Measurements from ENCODE around the gene DENND1C.

DNA sequence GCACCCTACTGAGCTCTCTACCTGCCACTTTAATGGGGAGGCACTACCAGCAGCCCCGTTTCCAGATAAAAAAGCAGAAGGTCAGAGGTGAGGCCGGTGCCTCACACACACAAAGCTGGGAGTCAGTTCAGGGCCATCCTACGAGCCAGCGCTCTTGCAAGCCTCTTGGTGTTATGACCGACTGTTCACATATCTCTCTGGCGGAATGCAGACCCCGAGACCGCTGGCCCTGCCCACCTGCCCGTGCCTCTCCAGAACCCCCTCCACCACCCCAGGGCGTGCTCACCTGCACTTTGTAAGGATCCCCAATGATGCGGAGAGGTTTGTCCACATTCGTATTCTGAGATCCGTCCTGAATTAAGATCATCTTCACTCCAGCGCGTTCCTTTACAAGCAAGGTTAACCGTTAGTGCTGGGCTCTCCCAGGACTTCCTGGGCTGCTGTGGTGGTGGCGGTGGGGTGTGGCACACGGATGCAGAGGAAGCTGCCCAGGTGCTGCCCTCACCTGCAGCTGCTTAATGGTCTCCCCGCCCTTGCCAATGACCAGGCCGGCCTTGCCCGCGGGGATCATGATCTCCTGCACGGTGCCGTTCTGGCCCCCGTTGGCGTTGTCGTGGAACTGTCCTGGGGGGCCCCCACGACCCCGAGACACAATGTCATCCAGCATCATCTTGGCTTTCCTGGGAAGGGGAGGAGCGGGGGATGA, 6.3 kb downstream of the KHSRP start:
- RRBS = no CpG with 5 or more reads among the region's 30 CpGs

DNA sequence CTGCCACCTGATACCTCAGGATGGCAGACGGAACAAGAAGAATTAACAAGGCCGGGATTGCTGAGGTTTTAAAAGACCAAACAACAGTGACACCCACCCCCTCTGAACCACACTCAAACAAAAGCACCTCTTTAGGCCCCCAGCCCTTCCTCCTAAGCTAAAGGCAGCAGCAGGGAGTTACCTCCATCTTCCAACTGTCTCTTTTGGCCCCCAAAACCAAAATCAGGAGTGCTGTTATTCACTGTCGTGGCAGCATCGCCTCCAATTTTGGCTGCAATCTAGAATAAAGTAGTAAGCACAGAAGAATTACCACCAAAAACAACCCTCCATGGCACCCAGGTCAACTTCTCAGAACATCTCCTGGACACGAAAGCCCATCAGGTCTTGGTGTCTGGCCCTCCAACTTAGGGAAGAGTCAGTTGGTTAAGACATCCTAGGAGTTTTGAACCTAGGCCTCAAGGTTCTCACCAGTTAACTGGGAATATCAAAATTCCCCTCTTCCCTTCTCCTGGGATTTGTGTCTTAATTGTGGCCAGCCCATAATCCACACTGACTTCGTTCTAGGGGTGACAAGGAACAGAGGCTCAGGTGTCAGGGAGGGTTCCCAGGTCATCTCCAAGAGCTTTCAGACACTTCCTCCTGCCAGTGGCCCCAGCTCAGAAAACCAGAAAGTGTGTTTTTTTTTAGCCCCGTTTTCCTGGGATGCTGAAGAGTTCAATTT, 2.3 kb downstream of the KHSRP start:
- RRBS = no CpG with 5 or more reads among the region's 7 CpGs

DNA sequence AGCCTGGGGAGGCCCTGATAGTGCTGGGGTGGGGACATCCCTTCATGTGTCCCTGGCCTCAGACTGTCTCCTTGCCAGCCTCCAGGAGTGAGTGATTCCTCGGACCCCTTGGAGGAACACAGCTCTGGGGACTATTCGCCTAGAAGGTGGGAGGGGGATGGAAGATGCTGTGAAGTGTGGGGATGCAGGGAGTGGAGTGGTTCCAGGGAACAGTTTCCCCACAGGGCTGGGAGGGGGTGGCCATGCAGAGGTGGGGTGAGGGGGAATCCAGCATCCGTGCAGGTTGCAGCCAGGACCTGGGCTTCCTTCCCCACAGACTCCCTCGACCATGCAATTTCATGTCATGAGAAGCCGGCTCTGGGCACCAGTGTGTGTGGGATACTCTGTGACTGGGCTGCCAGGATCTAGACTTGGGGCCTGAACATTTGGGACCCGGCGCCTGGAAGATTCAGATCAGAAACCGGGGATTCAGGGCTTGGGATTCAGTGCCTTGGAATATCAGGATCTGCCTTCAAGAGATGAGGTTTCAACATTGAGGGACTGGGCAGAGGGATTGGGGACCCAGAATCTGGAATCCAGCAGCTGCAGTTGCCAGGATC, 7.0 kb upstream of the SLC25A41 start:
- RRBS = no CpG with 5 or more reads among the region's 8 CpGs

DNA sequence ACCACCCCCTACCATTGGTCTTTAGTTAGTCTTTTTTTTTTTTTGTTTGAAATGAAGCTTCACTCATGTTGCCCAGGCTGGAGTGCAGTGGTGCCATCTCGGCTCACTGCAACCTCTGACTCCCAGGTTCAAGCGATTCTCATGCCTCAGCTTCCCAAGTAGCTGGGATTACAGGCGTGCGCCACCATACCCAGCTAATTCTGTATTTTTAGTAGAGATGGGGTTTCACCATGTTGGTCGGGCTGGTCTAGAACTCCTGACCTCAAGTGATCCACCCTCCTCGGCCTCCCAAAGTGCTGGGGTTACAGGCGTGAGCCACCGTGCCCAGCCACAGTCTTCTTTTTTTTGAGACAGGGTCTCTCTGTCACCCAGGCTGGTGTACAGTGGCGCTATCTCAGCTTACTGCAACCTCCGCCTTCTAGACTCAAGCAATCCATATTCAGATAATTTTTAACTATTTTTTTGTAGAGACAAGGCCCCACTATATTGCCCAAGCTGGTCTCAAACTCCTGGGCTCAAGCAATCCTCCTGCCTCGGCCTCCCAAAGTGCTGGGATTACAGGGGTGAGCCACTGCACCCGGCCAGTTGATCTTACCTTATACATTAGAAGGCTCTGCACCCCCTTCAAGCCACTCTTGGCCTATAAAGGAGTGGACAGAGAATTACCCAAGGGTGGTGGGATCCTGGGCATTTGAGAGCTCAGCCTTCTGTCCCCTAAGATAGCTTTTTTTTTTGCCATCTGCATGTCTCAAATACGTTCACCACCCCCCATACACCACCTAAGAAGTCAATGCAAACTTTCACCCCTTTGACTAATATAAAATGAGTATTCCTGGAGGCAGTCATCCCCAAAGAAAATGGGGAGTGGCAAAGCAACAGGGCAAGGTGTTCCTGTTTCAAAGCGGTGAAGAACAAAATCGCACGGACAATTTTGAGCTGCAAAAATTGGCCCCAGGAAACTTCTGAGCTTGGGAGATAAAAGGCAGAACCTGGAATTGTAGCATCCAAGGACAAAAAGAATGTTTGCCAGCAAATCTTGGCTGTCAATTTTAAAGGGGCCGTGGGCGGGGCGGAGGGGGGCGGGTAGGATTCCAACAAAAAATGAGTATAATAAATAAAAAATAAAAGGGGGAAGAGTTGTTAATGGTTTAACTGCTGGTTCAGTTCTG, 5.3 kb downstream of the CRB3 start:
- RRBS = no CpG with 5 or more reads among the region's 20 CpGs

DNA sequence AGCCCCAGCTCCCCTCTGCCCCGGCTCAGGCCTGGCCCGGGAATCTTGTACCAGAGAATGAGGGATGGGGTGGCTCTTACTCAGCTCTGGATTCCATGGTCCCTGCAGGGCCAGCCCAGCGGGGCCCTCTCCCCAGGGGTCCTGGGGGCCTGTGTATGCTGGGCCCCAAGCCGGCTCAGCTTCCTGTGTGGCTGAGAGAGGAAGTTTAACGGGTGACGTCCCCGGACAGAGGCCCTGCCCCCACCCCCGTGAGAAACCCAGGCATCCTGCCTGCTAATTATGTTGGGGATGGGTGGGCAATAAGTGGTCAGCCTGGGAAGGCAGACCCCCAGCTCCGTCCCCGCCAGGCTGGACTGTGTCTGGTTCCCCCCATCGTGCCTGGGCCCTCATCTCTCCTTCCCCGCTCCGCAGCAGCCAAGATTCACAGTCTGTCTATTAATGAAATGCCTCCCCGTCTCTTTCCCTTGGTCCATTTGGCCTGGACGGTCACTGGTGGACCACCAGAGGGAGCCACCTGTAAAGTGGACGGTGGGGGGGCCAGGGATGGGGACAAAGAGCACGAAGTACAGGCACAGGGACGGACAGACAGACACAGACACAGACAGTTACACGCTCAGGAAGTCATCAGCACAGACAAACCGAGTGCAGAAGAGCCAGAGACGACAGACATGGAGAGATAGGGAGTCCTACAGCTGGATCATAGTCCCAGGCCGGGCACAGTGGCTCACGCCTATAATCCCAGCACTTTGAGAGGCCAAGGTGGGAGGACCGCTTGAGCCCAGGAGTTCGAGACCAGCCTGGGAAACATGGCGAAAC, at the start of gene DENND1C:
Gene DENND1C (minus strand): TSS at position 189 of the 816 bp plus-strand sequence.
- RRBS = 9% methylated on average over 4 of the region's 26 CpGs

GRCh38 chr19:6516781-6517415, 13.9 kb upstream of the TNFSF9 start:
- RRBS = 0% methylated on average over 4 of the region's 30 CpGs

GRCh38 chr19:6713039-6713764, 7.2 kb downstream of the C3 start:
- RRBS = no CpG with 5 or more reads among the region's 17 CpGs

- RRBS = no CpG with 5 or more reads among the region's 9 CpGs
Measured at GRCh38 chr19:6726055-6726501, 5.6 kb upstream of the C3 start.

- RRBS = no CpG with 5 or more reads among the region's 5 CpGs
Measured at GRCh38 chr19:6890096-6890685, 2.8 kb downstream of the ADGRE1 start.

GRCh38 chr19:7112440-7112881, 43.0 kb downstream of the ZNF557 start:
- RRBS = no CpG with 5 or more reads among the region's 6 CpGs

DNA sequence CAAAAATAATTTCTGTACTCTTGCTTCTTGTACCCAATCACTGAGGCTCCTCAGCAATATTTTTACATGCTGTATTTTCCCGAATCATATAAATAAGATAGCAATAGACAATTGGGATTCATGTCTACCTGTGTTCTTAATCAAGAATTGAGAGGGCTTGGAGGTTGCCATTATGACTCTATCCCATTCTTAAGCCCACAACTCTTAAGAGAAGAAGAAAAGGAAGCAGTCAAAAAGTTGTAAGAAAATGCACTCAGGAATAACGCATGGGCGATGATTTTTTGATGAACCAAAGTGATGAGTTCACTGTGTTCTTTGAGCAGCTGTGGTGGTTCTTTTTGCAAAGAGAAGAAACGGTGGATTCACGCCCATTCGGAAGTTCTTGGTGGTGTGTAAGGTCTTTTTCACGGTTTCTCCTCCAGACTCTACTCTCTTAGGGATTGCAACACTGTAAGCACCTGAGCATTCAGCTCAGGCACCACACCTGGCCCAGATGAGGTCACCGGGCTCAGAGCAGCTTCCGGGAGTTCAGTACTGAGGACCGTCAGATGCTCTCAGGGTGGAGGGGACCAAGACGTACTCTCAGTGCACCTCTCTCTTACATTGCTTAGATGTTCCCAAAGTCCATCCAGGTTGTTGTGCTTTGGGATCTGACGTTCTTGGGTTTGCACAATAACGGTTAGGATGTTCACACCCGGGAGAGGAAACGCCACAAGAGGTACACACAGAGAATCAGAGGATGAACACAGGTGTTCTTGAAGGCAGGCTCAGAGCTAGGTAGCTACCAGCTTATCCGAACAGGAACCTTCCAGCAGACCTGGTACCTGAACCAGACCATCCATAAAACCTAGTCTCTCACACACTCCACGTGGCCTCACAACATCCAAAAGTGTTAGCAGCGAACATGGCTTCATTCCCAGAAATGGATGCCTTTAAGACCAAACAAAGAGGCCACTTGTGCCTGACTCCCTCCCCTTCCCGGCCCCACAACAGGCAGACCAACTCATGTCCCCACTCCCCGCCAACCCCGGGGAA, 45.8 kb downstream of the ZNF557 start:
- RRBS = 58% methylated on average over 3 of the region's 21 CpGs

GRCh38 chr19:7197078-7197713, 97.0 kb downstream of the INSR start:
- RRBS = no CpG with 5 or more reads among the region's 29 CpGs

- RRBS = no CpG with 5 or more reads among the region's 22 CpGs
Measured at GRCh38 chr19:7224180-7224893, 69.9 kb downstream of the INSR start.

- RRBS = no CpG with 5 or more reads among the region's 4 CpGs
Measured at GRCh38 chr19:7395860-7396159, 47.1 kb downstream of the ARHGEF18 start.

DNA sequence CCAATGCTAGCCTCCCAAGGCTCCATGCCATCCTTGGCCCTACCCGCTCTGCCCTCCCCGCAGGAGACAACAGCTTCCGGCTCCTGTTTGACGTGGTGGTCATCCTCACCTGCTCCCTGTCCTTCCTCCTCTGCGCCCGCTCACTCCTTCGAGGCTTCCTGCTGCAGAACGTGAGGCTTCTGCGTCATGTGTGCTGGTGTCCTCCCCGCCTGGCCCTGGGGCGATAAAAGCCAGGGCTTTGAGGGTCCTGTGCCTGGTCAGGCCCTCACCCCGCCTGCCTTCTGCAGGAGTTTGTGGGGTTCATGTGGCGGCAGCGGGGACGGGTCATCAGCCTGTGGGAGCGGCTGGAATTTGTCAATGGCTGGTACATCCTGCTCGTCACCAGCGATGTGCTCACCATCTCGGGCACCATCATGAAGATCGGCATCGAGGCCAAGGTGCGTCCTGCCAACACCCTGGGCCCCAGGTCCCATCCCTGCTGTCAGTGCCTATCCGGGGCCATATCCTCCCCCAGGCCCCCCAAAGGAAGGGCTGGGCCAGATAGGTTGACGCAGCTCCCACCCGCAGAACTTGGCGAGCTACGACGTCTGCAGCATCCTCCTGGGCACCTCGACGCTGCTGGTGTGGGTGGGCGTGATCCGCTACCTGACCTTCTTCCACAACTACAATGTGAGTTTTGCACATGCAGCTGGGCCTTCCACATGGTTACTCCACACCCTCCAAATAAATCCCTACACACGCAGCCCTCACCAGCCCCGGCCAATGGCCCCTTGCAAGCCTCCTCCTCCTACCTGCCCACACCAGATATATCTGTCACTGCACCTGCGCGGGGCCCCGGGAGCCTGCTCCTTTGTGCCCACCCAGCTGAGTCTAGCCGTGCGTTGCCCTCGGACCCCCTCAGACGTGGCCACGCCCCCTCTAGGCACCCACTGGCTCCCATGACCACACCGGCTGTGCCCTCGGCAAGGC, 6.4 kb downstream of the MCOLN1 start:
- RRBS = 95% methylated on average over 4 of the region's 44 CpGs

DNA sequence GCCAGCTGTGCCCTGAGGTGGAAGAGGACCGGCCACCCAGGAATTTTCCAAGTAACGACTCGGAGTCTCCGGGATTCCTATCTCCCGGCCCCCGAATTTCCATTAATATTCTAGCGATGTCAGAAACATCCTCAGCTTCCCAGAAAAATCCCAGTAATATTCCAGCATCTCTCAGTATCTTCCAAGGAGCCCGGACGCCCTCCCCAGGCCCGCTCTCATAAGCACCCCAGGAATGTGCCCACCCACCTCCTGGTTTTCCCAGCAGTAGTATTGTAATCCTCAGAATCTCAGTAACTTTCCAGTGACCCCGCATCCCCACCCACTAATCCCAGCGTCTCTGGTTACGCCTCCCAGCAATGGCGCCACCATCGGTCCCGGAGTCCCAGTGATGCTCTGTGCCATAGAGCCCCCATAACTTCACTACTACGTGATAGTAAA, 1.1 kb upstream of the PNPLA6 start:
- RRBS = 1% methylated on average over 5 of the region's 17 CpGs

DNA sequence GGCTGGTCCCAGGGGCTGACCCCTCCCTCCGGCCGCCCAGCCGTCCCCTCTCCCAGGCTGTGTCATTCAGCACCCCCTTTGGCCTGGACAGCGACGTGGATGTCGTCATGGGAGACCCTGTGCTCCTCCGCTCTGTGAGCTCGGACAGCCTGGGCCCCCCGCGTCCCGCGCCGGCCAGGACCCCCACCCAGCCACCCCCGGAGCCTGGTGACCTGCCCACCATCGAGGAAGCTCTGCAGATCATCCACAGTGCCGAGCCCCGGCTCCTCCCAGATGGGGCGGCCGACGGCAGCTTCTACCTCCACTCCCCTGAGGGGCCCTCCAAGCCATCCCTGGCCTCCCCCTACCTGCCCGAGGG, 16.0 kb downstream of the CAMSAP3 start:
- RRBS = 82% methylated on average over 5 of the region's 21 CpGs

- RRBS = 89% methylated on average over 3 of the region's 20 CpGs
Measured at GRCh38 chr19:7612005-7612312, 16.3 kb downstream of the CAMSAP3 start.

DNA sequence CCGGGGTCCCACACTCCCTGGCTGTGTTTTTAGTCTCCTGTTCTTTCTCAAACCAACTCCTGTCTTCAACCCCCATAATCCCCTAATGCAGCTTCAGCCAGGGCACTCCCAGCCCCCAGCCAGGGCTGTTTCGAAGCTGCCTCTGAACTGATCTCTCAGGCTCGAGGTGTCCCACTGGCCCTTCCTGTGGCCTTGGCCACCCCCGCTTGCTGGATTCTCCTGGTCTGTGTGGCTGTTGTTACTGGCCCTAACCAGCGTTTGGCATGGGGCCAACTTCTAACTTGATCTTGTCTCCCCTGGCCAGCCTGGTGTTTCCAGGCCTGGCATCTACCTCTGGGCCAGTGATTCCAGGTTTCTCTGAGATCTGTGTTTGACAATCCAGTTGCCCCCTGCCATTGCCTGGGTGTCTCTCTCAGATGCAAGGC, 11.0 kb downstream of the XAB2 start:
- RRBS = no CpG with 5 or more reads among the region's 5 CpGs

- RRBS = no CpG with 5 or more reads among the region's 11 CpGs
Measured at GRCh38 chr19:7630248-7630692, 677 bp downstream of the PET100 start.

Data from cardiac fibroblast (primary cell).